Helper T cell (primary cell): ENCODE results near the genes AGK, OR9A4 and CASP2.

- PRO-cap, 2 experiments: no peak in any of the 2 experiments
Measured at GRCh38 chr7:140852780-140853406, 71.8 kb downstream of the BRAF start.

DNA sequence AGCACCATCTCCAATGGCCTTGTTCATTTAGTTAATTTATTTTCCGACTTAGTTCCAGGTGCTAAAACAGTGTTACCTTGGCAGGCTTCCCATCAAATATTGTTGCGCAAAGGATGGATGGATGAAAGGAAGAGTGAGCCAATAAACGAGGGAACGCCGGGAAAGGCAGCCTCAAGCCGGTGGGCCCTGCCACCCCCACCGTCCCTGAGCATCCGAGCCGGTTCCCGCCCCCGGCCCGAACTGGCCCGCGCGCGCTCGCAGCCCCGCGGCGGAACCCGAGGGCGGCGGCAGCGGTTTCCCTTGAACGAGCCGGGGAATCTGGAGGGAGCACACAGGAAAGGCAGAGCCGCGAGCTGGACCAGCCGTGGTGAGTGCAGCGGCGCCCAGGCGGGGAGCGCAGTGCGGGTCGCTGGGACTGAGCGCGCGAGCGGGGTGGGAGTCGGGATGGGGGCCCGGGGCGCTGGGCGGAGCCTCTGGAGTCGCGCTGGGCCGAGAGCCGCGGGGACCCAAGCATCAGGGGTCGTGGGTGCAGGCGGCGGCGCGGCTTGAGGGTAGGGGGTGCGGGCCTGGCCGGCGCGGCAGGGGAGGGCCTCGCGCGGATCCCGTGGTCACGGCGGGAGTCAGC, at the start of gene AGK:
AGK (plus strand) TSS at position 343 of the 625 bp plus-strand sequence.
- PRO-cap, 2 experiments: peak in 2 of 2 experiments; most common plus-strand start position 370 of the sequence (in 2); most common minus-strand start position 214 of the sequence (in 1)

DNA sequence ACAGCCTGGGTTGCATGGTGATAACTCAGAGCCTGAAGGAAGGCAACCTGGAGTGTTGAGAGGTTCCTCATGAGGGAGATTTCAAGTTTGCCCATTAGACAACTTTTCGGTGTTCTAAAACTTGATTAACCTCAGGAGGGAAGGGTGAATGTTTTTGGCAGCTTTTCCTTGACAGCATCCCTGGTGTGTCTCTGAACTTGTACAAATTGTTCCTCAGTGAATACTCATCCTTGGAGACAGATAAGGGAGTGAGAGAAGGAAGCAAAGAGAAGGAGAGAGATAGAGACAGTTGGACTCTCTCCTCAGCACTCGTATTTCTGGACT, at the start of gene OR9A4:
OR9A4 (plus strand) TSS at position 251 of the 324 bp plus-strand sequence.
- PRO-cap, 2 experiments: no peak in any of the 2 experiments

GRCh38 chr7:142001009-142001519, 5.4 kb downstream of the MGAM start:
- PRO-cap, 2 experiments: no peak in any of the 2 experiments

DNA sequence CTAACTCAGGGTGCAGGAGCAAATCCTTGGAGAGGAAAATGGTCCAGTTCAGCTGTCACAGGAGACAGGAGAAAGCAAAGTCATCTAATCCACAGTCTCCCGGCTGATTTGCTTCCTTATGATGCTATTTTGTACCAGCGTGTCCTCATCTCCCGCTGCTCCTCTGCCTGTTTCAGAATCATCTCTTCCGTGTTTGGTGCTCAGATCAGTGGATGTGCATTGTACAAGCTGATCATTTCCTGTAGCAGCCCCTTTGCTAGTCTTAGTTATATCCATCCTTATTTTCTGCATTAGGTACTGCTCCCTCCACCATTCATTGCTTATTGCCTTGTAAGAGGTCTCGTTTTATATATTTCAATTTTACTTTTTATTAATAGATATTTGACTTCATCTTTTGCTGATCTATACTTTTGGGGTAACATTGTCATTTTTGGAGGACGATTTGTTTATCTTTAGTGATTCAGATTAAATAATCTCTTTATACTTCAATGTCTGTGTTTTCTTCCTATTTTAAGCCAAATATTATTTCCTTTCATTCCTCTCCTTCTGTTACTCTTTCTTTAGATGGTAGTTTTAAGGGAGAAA, 220.0 kb upstream of the PRSS58 start:
- PRO-cap, 2 experiments: peak in 2 of 2 experiments; most common plus-strand start position 290 of the sequence (in 1); most common minus-strand start position 186 of the sequence (in 2)

DNA sequence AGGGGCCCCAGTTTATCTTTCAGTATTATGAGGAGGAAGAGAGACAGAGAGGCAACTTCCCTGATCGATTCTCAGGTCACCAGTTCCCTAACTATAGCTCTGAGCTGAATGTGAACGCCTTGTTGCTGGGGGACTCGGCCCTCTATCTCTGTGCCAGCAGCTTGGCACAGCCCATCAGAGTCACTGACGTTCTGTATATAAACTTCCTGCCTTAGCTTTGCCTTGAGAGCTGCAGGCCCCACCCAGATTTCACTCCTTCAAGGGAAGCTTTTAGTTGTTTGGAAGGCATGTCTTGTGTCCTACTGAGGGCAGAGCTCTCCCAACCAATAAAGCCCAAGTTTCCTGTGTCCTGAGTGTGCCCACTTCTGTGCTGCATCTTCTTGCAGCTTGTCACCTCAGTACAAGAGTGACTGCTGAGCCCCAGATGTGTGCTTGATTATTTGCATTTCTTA, 242.5 kb upstream of the PRSS58 start:
- PRO-cap, 2 experiments: peak in 2 of 2 experiments; most common plus-strand start position 170 of the sequence (in 1); most common minus-strand start position 185 of the sequence (in 2)

GRCh38 chr7:142520247-142521032, 228.8 kb upstream of the PRSS1 start:
- PRO-cap, 2 experiments: peak in 2 of 2 experiments; most common plus-strand start chr7:142520800 (in 2); most common minus-strand start chr7:142520576 (in 1)

DNA sequence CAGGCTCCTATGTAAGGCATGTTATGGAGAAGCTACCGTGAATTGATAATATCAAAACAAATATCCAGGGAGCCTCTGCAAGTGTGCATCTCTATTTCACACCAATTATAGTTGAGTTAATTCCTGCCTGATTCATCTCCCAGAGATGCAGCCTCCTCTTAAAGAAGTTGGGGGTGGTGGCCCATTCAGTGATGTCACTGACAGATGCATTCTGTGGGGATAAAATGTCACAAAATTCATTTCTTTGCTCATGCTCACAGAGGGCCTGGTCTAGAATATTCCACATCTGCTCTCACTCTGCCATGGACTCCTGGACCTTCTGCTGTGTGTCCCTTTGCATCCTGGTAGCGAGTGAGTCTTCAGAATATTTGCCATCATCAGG, 189.1 kb upstream of the PRSS1 start:
- PRO-cap, 2 experiments: peak in 2 of 2 experiments; most common plus-strand start position 251 of the sequence (in 2); most common minus-strand start position 129 of the sequence (in 1)

DNA sequence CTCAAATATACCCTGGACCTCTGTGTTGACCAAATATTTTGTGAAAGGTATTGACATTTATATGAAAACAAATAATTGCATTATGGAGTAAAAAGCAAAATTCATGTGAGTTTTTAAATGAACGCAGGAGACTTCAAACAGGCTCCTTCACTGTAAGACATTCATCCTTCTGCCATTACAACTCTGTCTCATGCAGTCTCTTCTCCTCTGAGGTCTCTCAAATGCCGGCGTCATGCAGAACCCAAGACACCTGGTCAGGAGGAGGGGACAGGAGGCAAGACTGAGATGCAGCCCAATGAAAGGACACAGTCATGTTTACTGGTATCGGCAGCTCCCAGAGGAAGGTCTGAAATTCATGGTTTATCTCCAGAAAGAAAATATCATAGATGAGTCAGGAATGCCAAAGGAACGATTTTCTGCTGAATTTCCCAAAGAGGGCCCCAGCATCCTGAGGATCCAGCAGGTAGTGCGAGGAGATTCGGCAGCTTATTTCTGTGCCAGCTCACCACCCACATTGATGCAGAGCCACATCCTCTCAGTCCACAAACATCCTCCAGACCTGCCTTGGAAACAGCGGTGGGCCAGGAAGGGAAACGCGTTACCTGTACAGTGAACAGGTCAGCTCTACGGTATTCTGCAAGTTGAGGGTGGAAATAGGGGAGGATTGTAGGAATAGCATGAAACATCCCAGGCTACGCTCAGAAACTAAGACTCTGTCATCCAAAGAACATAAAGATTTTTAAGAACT, 133.2 kb upstream of the PRSS1 start:
- PRO-cap, 2 experiments: peak in 1 of 2 experiments; most common plus-strand start position 318 of the sequence (in 1); most common minus-strand start position 209 of the sequence (in 1)

- PRO-cap, 2 experiments: no peak in any of the 2 experiments
Measured at GRCh38 chr7:142733174-142733624, 16.1 kb upstream of the PRSS1 start.

DNA sequence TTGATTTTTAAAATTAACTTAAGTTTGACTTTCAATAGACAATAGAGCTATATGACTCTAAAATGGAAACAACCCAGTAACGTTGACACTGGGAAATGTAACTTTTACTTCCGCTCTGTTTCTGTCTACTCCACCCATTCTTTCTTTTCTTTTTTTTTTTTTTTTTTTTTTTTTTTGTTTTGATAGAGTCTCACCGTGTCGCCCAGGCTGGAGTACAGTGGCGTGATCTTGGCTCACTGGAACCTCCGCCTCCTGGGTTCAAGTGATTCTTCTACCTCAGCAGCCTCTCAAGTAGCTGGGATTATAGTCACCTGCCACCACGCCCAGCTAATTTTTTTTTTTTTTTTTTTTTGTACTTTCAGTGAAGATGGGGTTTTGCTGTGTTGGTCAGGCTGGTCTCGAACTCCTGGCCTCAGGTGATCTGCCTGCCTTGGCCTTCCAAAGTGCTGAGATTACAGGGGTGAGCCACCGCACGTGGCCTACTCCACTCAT, 14.0 kb downstream of the PRSS2 start:
- PRO-cap, 2 experiments: peak in 2 of 2 experiments; most common plus-strand start position 212 of the sequence (in 1); most common minus-strand start position 243 of the sequence (in 2)

DNA sequence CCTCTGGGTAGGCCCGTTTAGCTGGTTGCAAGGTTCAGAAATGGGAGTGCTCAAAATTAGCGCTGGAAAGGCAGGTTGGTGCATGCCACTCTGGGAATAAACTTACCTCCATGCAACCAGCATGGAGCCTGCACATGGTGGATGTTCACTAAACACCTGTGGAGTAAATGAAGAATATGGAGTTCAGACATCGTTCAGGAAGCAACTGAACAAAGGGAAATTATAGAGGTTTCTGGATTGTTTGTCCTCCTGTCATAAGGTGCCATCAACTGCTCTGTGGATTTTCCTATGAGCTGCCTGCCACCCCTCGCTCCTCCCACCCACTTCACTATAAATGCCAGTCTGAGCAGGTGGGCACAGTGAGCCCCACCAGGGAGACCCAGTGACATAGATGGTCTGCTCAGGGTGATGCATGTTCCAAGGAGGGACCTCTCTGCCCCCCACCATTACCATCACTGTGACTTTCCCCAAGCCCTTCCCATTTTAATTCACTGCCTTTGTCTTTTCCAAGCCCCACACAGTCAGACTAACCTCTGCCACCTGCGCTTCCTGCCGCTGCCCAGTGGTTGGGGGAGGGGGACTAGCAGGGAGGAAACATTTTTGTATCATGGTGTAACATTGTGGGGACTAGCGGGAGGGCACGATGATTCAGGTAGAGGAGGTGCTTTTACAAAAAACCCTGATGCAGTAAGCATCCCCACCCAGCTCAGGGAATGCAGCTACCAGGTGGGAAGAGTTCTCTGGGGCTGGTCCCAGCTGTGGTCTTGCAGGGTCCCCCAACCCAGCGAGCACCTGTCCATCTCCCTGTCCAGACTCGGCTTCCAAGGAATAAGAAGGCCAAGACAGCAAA, 24.5 kb downstream of the PRSS2 start:
- PRO-cap, 2 experiments: peak in 2 of 2 experiments; most common plus-strand start position 700 of the sequence (in 2); most common minus-strand start position 198 of the sequence (in 1)

DNA sequence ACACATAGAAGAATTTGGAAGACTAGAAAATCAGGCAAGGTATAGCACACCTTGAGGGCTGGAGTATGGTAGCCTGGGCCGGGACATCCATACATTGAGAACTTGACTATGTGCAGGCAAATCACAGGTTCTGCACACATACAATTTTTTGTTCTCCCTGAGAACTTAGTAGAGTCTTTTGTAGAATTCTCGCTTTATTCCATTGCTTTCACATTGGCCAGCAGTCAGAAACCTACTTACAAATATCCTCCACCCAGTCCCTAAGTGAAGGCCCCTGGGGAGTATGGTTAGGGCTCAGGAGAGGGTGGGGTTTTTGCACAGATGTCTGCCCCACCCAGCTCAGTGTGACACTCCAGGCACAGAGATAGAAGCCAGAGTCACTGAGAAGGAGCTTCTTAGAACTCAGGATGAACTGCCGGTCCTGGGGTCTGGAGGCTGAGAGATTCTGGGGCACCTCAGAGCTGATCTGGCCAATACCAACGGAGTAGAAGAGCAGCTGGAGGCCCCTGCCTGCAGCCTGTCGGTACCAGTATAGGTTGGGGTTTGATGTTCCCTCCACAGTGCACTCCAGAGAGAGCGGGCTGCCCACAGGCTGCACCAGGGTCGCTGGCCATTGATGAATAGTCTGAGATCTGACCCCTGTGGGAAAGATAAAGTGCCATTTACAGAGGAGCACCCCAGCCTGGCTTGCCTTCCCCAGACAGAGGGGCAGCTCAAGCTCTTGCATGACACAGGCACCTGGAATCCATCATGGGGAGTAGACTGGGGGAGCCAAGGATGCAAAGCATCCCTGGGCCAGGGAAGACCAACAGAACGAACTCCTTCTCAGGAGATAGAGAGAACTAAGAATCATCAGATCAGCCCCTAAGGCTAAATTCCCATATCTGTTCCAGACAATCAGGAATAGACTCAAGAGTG, 41.7 kb downstream of the PRSS2 start:
- PRO-cap, 2 experiments: peak in 1 of 2 experiments; most common plus-strand start position 380 of the sequence (in 1); most common minus-strand start position 409 of the sequence (in 1)

DNA sequence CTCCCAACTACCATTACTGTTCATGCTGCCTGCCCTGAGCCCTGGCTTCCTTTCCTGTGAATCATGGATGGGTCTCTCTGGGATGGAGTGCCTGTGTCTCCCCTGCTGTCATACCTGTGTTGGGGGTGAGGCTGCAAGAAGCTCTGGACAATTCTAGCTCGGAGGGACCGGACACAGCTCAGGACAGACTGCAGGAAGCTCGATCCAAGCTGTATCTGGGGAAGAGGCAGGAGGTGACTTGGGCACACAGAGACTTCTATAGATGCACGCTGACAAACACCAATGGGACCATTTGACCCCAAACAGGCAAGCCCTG, 4.3 kb downstream of the LLCFC1 start:
- PRO-cap, 2 experiments: no peak in any of the 2 experiments

GRCh38 chr7:143003419-143003844, 23.5 kb downstream of the OR9A2 start:
- PRO-cap, 2 experiments: no peak in any of the 2 experiments

- PRO-cap, 2 experiments: peak in 1 of 2 experiments; most common minus-strand start chr7:143259672 (in 1)
Measured at GRCh38 chr7:143259606-143260085, 3.6 kb upstream of the GSTK1 start.

DNA sequence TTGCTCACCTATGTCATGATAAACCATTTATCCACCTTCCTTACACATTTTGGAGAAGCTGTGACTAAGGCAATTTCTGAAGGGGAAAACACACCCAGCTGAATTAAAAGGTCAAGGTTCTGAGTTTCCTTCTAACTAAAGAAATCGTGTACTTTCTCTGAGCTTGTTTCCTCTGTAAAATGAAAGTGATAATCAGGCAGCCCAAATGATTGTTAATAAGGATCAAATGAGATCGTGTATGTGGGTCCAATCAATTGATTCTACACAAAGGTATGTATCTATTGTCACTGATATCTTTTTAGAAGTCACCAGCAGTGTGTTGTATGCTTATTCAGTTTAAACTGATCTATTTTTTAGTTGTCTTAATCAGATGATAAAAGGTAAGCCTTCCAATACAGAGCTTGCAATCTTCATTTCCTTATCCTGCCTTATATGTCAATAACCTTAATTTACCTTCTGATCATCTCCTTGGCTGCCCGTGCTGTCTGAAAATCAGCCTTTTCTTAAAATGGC, 4.9 kb upstream of the TMEM139 start:
- PRO-cap, 2 experiments: peak in 1 of 2 experiments; most common plus-strand start position 191 of the sequence (in 1); most common minus-strand start position 181 of the sequence (in 1)

DNA sequence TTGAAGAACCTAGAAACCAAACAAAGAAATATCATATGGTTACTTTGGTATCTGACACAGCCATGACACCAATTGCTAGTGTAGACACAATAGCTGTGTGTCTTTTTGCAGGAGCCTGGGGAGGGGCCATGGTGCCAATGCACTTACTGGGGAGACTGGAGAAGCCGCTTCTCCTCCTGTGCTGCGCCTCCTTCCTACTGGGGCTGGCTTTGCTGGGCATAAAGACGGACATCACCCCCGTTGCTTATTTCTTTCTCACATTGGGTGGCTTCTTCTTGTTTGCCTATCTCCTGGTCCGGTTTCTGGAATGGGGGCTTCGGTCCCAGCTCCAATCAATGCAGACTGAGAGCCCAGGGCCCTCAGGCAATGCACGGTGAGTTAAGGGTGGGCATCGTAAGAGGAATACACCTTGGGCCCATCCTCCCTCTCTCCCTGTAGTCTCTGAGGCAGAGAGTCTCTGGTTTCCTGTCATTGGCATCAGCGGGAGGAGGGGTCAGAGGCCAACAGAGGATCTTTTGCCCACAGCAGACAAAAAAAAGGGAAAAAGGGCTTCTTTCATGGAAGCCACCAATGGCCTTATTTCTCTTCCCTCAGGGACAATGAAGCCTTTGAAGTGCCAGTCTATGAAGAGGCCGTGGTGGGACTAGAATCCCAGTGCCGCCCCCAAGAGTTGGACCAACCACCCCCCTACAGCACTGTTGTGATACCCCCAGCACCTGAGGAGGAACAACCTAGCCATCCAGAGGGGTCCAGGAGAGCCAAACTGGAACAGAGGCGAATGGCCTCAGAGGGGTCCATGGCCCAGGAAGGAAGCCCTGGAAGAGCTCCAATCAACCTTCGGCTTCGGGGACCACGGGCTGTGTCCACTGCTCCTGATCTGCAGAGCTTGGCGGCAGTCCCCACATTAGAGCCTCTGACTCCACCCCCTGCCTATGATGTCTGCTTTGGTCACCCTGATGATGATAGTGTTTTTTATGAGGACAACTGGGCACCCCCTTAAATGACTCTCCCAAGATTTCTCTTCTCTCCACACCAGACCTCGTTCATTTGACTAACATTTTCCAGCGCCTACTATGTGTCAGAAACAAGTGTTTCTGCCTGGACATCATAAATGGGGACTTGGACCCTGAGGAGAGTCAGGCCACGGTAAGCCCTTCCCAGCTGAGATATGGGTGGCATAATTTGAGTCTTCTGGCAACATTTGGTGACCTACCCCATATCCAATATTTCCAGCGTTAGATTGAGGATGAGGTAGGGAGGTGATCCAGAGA, 1.5 kb downstream of the TMEM139 start:
- PRO-cap, 2 experiments: no peak in any of the 2 experiments

- PRO-cap, 2 experiments: peak in 2 of 2 experiments; most common plus-strand start chr7:143288445 (in 2); most common minus-strand start chr7:143288271 (in 1)
Measured at GRCh38 chr7:143288132-143288497, at the start of gene CASP2. Gene CASP2 (plus strand): TSS chr7:143288351.

- PRO-cap, 2 experiments: no peak in any of the 2 experiments
Measured at GRCh38 chr7:143410421-143411138, 1.9 kb upstream of the EPHA1 start.